Metastatic Breast Carcinoma in the Ovary (tissue), 3 donors: ENCODE results near the genes MINDY2 and BNIP2.

- PRO-cap, 3 experiments = no peak in any of the 3 experiments
These were observed 145.8 kb upstream of the LIPC start for GRCh38 chr15:58285953-58286455.

- PRO-cap, 3 experiments = no peak in any of the 3 experiments
These were observed 29.9 kb upstream of the LIPC start for GRCh38 chr15:58401764-58402443.

DNA sequence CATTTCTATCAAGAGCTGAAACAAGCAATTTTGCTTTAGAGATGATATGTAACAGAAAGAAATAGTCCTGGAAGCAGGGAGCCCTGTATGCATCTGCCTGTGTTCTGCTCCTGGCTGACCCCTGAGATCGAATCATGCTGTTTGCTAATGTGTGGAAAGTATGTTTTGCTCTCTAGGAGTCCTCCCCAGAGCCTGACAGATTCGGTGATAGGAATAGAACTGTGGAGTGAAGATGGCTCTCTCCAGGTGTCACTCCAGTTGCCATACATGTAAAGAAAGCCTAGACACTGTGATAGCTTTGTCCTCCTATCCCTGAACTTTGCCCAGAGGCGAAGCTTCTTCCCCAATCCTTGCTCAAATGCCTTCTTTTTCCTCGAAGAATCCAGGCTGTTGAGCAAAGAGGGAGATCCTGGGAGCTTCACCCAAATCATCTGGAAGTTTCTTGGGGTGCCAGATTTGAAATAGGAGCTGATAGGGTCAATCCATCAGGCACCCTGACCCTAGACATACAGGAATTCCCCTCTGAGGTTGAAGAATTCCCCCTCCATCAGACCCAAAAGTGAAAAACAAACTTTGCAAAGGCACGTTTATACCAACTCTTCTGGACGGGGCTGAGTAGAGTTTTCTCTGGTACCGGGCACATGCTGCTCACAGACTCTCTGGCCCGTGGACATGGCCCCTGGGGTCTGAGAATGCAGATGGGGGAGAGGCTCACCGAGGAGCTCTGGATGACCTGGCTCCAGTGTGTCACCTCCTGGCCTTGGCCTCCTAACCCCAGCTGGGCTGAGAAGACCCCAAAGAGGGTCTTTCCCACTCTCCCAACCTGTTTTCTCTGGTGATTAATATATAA is 11.4 kb upstream of the LIPC start:
- PRO-cap, 3 experiments = no peak in any of the 3 experiments

DNA sequence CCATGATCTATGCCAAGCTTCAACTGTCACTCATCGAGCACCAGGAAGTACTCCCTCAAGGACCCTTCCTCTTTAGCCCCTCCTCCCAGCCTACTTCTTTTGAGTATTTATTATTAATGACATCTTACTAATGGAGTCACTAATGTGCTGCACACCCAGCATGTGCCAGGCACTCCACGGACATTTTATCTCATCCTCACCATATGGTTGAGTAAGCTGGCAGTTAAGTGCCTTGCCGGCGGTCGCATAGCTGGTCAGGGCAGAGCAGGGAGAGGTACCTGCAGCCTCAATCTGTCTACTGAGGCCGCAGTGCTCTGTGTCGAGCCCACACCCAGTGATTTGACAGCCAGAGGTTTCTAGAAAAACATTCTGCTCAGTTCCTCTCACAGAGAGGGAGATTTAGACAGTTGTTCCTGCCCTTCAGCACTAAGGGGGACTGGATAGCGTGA is 2.5 kb downstream of the LIPC start:
- PRO-cap, 3 experiments = no peak in any of the 3 experiments

GRCh38 chr15:58575111-58575614 is 143.4 kb downstream of the LIPC start:
- PRO-cap, 3 experiments = no peak in any of the 3 experiments

- PRO-cap, 3 experiments = peak in 3 of 3 experiments; most common plus-strand start chr15:58771194 (in 3); most common minus-strand start chr15:58771649 (in 1)
These were observed at the start of gene MINDY2 for GRCh38 chr15:58771061-58771929. TSS of gene MINDY2 (plus strand) at chr15:58771302.

GRCh38 chr15:58793684-58794051 is 22.6 kb downstream of the MINDY2 start:
- PRO-cap, 3 experiments = no peak in any of the 3 experiments

DNA sequence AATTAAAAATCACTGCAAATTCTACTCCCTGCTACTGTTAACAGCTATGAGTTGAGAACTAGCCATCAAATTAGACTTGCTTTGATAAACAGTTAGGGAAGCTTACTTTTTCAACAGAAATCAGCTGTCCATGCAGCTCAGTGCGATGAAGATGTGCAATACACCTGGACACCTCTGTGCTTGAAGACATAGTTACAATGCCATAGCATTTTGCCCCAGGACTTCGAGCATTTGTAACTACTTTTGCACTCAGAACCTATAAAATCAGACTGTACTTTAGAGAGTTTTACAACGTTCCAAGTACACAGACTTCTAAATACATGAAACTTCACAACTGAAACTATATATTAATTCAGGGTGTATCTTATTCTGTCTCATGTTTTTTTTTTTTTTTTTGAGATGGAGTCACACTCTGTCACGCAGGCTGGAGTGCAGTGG is 39.1 kb downstream of the SLTM start:
- PRO-cap, 3 experiments = no peak in any of the 3 experiments

DNA sequence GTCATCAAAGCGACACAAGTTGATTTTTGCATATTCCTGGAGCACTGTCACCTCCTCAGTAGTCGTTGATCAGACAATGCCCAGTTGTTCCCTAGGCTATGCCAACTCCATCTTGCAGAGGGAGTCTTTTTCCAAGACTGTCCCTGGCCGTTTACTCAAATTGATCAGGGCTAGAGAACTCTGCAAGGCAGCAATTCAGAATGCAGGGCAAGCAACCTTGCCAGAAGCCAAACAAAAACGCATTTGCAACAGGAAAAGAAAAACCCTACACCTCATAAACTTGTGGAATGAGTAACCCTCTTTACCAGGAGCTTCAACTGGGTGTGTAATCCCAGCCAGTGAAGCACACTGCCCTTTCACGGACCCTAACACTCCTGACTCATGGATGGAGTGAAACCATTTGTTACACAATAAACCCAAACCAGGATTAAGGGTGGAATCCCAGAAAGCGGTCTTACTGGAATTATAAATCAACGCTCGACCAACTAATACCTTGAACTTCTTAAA is 14.9 kb upstream of the LDHAL6B start:
- PRO-cap, 3 experiments = no peak in any of the 3 experiments

- PRO-cap, 3 experiments = no peak in any of the 3 experiments
These were observed 59.4 kb downstream of the LDHAL6B start for GRCh38 chr15:59265912-59266636.

DNA sequence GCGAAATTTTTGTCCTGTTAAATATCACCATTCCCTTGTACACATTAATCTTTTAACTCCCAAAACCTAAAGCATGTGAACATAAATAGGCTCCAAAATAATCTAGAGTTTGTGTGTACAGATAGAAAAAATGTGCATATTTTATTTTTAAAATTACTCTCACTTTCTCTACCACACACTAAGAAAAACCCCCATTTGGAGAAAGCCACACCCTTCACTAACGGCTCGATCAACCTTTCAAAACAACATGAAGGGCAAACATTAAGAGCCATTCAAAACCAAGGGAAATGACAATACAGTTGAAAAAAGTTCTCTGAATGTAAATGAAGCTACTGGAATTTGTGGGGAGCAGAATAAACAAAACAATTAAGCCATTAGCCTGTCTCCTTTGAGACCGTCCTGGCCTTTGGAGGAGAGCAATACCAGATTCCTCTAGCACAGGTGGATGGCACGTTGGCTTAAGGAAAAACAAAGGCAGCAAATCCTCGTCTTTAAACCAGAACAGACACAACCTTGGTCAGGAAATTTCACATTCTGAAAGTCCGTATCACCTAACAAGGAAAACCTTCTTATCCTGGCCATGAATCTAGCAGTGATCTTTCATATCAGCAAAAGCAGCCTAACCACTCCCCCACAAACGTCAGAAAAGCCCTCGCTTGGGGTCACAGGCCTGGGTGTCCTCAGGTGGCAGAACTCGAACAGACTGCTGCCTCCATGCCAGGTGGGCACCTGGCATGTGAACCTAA is 18.7 kb downstream of the MYO1E start:
- PRO-cap, 3 experiments = no peak in any of the 3 experiments

DNA sequence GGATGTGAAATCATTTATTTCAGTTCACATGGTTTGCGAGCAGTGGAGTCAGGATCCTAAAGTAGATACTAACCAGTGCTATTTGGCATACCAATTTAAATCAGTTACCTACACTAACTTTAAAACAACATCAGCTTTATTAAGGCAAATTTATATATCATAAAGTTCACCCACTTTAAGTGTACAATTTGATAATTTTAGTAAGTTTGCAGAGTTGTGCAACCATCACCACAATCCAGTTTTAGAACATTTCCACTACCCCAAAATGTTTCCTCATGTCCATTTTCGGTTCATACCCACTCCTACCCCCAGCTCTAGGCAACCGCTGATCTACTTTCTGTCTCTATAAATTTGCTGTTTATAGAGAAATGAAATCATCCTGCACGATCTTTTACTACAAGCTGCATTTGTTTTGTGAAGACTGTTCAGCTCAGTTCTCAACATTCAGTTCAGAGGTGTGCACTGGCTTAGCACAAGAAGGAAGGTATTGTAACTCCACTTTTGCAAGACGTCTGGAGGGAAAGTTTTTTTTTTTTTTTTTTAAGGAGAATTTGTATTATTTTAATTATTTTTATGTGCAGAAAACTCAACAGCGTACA is 31.5 kb upstream of the FAM81A start:
- PRO-cap, 3 experiments = no peak in any of the 3 experiments

GRCh38 chr15:59570209-59570877 is 41.2 kb upstream of the GCNT3 start:
- PRO-cap, 3 experiments = peak in 1 of 3 experiments; most common plus-strand start chr15:59570709 (in 1); most common minus-strand start chr15:59570371 (in 1)

- PRO-cap, 3 experiments = peak in 1 of 3 experiments; most common plus-strand start chr15:59591315 (in 1); most common minus-strand start chr15:59591209 (in 1)
These were observed 20.3 kb upstream of the GCNT3 start for GRCh38 chr15:59591138-59591872.

GRCh38 chr15:59655817-59656675 is 1.3 kb downstream of the GTF2A2 start:
- PRO-cap, 3 experiments = no peak in any of the 3 experiments

DNA sequence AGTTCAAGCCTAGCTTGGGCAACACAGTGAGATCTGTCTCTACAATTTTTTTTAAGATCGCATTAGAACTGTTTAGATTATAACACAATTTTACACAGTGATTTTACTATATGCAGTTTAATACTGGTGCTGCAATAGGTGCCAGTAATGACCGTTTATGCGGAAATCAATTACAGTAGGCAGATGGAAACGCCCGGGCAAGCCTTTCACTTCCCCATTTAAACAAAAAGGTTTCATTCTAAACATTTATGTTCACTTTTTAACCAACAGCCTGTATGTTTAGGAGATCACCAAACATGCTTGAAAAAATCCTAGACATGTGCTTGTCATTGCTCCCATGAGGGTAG is 2.8 kb downstream of the BNIP2 start:
- PRO-cap, 3 experiments = no peak in any of the 3 experiments

DNA sequence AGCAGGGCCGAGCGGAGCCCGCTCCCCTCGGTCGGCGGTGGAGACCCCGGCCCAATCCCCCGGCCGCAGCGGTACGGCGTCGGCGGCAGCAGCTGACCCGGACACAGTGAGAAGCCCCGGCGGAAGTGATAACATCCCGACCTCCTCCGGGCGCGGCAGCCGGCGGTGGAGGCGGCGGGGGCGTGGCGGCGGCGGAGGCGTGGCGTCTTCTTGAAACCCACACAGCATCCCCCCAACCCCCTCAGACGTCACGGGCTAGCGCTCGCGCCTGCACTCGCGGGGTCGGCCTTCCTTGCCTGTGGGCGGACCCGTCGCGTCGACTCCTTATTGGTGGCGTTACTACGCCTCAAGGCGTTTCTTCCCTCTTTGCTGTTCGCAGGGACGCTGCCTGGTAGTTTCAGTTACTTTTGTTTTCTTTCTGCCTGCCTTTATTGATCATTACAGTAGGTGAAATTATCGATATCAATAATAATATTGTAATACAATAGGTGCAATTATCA is at the start of gene BNIP2:
BNIP2 (minus strand) TSS at position 108 of the 500 bp plus-strand sequence.
- PRO-cap, 3 experiments = peak in 3 of 3 experiments; most common plus-strand start position 244 of the sequence (in 3); most common minus-strand start position 108 of the sequence (in 2)

- PRO-cap, 3 experiments = peak in 1 of 3 experiments; most common plus-strand start chr15:60380018 (in 1); most common minus-strand start chr15:60379823 (in 1)
These were observed 18.1 kb downstream of the ANXA2 start for GRCh38 chr15:60379511-60380231.

DNA sequence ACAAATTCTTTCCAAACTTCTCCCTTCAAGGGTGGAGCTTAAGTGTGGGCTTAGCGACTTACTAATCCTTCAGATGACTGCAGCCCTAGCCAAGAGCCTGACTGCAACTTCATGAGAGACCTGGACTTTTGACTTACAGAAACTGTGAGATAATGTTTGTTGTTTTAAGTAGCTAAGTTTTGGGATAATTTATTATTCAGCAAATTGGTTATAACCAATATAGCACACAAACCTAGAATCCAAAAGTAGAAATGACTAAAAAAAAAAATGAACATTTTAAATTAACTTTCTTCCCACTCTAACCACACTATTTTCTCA is 22.1 kb upstream of the ANXA2 start:
- PRO-cap, 3 experiments = no peak in any of the 3 experiments

DNA sequence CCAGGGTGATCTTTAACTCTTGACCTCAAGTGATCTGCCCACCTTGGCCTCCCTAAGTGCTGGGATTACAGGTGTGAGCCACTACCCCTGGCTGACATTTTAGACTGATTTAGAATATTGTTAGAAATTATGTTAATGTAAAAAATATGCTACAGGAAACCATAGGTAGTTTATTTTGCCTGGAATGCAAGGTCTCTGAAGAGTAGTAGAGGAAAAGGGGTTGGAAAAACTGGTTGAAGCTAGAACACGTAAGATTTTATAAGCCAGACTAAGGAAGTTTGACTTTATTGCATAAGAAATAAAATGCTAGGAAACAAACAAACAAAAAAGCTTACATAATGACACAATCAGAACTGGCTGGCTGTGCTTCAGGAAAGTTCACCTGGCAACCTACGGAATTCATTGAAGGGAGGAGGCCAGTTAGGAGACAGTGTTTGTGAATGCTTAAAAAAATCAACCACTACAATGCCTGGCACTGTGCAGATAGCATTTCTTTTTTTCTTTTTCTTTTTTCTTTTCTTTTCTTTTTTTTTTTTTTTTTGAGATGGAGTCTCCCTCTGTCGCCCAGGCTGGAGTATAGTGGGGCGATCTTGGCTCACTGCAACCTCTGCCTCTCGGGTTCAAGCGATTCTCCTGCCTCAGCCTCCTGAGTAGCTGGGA is 1.9 kb upstream of the ICE2 start:
- PRO-cap, 3 experiments = no peak in any of the 3 experiments